SP-49 (cell line): ENCODE measurements around the genes LRP1B and ORC4.

GRCh38 chr2:142130064-142131250, at the start of gene LRP1B:
TSS of gene LRP1B (minus strand) at chr2:142131016.
- PRO-cap = no peak

DNA sequence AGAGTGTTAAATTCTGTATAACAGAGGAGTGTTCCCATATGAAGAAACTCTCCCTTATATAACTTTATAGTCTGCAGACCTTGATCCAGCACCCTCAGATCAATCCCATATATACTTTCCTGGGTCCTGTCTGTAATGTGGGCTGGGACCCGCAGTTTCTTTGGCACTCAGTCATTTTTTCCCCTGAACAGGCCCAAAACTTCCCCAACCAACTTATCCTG, 331.9 kb upstream of the LRP1B start:
- PRO-cap = no peak

GRCh38 chr2:143070820-143071200, 58.4 kb upstream of the ARHGAP15 start:
- PRO-cap = no peak

DNA sequence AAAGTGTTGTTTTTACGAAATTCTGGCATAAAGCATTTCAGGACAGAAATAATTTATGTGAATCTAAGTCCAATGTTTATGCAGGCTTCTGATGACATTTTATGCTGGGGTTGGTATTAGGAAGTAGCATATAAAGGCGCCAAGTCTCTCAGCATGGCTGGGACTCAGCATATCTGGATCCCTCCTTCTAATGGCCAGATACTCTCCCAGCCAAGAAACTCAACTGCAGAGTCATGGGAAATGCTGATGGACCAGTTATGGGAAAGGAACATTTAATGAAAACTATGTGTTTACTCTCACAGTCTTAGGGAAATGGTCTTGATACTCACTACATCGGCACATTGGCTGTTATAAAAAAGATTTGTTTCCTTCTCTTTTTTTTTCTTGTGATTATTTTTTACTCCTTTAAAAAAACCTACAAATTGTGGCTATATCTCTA, 392.2 kb downstream of the ARHGAP15 start:
- PRO-cap = no peak

GRCh38 chr2:144379937-144380479, 47.7 kb upstream of the GTDC1 start:
- PRO-cap = no peak

- PRO-cap = no peak
These were observed 84.3 kb upstream of the GTDC1 start for GRCh38 chr2:144416253-144417436.

- PRO-cap = no peak
These were observed 89.5 kb upstream of the GTDC1 start for GRCh38 chr2:144421576-144422385.

- PRO-cap = no peak
These were observed 58.8 kb downstream of the ZEB2 start for GRCh38 chr2:144460747-144461988.

GRCh38 chr2:144509577-144510167, 10.2 kb downstream of the ZEB2 start:
- PRO-cap = no peak

- PRO-cap = no peak
These were observed 9.9 kb upstream of the ZEB2 start for GRCh38 chr2:144529877-144530169.

DNA sequence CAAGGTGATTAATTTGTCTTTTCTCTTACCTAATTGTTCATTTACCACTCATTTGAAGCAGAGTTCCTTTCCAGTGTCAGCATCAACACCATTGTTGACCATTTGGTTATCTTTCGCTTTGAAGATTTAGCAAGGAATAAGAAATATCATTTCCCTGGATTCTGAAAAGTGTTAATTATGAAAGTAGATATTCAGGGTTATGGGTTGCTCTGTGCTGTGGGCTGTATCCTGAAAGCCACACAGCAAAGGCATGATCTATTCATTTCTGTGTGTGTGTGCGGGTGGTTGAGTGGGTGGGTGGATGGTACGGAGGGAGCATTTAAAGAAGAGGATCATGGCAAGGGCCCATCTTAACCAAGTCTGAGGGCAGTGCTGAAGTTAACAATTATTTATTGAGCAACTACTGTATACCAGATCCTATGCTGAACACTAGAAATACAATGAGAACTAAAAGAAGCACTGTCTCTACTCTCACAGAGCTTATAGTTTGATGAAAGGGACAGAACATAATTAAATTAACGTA, 178.2 kb upstream of the ZEB2 start:
- PRO-cap = no peak

GRCh38 chr2:147449318-147450184, 395.3 kb upstream of the ACVR2A start:
- PRO-cap = no peak

DNA sequence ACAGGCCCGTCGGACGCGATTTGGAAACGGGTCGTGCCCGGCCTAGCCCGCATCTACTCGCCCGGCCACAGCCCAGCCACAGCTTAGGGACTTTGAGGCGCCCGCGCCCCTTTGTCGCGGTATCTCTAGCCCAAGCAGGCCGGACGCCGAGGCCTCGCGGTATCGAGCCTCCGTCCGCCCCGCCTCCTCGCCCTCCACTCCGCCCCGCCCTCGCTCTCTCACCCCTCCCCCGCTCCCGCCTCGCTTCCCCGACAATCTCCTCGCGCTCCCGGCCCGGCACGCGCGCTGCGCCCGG, 775 bp upstream of the ACVR2A start:
- PRO-cap = no peak

GRCh38 chr2:147845347-147845568, 429 bp downstream of the ACVR2A start:
- PRO-cap = no peak

- PRO-cap = unidirectional peak, minus-strand start at chr2:148020697
These were observed at the start of gene ORC4 for GRCh38 chr2:148020554-148020813. TSS of gene ORC4 (minus strand) at chr2:148020737.

- PRO-cap = no peak
These were observed 116.4 kb upstream of the EPC2 start for GRCh38 chr2:148528188-148528566.

DNA sequence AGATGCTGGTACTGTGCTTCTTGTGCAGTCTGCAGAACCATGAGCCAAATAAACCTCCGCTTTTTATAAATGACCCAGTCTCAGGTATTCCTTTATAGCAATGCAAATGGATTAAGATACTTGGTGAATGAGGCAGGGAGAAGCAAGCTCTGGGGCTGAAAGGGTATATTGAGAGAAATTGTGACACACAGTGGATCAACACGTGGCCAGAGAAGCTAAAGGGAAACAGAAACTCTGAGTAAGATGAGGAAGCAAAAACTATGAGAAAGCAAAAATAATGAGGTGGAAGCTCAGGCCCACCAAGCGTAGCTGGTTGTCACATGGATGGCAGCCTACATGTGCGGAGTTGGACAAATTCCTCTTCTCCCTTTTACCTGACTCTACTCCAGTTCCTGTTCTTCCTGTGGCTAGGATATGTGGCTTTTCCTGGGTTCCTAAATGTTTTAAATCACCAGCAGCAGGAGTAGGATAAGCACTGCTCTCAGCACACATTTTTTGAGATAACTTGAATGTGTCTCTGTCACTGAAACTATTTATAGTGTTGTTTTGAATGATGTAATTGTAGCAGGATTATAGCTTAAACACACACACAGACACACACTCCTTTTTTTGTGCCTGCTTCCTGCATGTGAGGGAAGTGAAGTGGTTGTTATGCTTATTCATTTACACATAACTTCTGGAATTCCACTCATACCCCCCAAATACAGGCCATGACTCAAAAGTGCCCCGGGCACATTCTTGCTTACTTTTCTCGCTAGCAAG, 30.1 kb upstream of the EPC2 start:
- PRO-cap = no peak

- PRO-cap = no peak
These were observed 1.8 kb downstream of the EPC2 start for GRCh38 chr2:148646352-148646707.

DNA sequence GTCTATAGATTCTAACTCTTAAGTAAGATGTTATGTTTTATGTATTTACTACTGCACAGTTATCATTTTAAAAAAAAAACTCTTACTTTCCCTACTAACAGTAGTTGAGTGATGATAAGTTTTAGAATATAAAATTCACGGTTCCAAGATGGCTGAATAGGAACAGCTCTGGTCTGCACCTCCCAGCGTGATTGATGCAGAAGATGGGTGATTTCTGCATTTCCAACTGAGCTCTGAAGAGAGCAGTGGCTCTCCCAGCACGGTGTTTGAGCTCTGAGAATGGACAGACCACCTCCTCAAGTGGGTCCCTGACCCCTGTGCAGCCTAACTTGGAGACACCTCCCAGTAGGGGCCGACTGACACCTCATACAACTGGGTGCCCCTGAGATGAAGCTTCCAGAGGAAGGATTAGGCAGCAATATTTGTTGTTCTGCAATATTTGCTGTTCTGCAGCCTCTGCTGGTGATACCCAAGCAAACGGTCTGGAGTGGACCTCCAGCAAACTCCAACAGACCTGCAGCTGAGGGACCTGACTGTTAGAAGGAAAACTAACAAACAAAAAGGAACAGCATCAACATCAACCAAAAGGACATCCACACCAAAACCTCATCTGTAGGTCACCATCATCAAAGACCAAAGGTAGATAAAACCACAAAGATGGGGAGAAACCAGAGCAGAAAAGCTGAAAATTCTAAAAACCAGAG, 60.8 kb downstream of the EPC2 start:
- PRO-cap = no peak

- PRO-cap = no peak
These were observed 132.4 kb upstream of the RND3 start for GRCh38 chr2:150619856-150620341.